ENCODE results near the genes RNF17 and CENPJ.

DNA sequence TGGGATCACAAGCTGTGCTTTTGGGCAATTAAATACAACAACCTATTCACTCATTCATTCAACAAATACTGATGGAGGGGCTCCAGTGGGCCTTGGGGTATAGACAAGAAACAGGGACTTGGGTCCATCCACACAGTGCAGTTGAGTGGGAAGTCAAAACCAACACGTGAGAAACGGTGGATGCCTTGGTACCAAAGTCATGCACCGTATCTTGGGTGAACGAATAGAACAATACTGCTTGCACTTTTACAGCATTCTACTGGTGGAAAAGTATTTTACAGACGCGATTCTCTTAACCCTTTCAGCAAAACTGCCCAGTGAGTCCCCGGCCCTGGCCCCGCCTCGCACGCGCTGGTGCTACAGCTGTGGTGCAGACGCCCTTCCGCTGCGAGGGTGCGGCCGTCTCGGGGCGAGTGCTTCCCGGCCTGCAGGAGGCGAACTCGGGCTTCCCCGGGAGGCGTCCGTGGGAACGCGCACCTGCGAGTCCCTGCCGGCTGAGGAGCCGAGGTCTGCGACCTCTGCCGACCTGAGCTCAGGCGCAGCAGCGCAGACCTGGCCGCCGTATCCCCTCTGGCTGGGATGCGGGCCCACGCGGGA, 8.3 kb downstream of the TNFRSF19 start:
- PRO-cap: unidirectional peak, plus-strand start at position 402 of the sequence

- PRO-cap: no peak
These were observed 38.5 kb downstream of the TNFRSF19 start for GRCh38 chr13:23608681-23609199.

DNA sequence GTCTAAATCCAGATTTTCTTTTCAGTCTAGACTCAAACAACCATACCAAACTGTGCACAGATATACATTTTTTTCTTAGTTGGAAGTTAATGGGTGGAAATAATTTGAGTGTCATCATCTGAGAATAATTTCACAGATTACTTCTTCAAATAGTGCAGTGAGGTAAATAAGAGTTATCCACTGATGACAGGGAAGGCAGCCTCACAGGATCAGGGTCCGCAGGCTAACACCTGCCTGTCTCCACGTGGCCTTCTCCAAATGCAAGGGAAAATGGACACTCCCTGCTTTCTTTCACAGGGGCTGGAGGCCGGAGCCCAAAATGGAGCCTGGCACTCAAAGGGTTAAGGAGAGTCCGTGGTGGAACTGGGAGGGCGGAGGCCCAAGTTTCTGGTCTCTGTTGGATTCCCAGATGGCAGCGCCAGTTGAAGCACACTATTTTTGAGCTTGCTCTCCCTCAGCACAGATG, 67.4 kb downstream of the TNFRSF19 start:
- PRO-cap: no peak

GRCh38 chr13:23714927-23715371, 144.7 kb downstream of the TNFRSF19 start:
- PRO-cap: no peak

GRCh38 chr13:23965227-23965786, 76.1 kb upstream of the MIPEP start:
- PRO-cap: no peak

DNA sequence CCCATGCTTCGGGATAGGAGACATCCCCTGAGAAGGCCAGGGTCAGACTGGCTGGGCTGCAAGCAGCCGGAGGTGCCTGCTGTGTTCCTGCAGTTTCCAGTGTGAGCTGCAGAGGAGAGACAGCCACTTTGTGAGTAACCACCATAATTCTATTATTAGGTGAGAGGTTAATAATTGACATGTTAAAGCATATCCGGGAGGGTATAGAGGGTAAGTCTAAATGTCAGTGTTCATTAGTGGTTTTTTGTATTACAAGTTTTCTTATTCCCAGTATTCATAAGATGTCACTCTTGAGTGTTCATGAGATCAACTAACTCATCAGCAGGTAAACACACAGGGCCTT, 116.8 kb upstream of the MIPEP start:
- PRO-cap: no peak

GRCh38 chr13:24050140-24050593, 110.4 kb upstream of the SPATA13 start:
- PRO-cap: no peak

- PRO-cap: no peak
These were observed 8.6 kb downstream of the SPATA13 start for GRCh38 chr13:24168866-24169807.

- PRO-cap: no peak
These were observed 23.9 kb downstream of the SPATA13 start for GRCh38 chr13:24184415-24184842.

DNA sequence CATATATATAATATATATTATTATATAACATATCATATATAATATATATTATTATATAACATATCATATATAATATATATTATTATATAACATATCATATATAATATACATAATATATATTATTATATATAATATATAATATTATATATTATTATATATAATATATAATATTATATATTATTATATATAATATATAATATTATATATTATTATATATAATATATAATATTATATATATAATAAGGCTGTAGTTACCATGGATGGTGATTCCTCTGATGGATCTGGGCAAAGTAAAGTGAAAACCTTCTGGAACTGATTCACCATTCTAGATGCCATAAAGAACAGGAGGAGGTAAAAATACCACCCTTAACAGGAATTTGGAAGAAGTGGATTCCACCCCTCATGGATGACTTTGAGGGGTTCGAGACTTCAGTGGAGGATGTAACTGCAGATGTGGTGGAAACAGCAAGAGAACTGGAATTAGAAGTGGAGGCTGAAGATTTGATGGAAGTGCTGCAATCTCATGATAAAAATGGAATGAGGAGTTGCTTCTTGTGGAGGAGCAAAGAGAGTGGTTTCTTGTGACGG, 29.7 kb downstream of the SPATA13 start:
- PRO-cap: no peak

DNA sequence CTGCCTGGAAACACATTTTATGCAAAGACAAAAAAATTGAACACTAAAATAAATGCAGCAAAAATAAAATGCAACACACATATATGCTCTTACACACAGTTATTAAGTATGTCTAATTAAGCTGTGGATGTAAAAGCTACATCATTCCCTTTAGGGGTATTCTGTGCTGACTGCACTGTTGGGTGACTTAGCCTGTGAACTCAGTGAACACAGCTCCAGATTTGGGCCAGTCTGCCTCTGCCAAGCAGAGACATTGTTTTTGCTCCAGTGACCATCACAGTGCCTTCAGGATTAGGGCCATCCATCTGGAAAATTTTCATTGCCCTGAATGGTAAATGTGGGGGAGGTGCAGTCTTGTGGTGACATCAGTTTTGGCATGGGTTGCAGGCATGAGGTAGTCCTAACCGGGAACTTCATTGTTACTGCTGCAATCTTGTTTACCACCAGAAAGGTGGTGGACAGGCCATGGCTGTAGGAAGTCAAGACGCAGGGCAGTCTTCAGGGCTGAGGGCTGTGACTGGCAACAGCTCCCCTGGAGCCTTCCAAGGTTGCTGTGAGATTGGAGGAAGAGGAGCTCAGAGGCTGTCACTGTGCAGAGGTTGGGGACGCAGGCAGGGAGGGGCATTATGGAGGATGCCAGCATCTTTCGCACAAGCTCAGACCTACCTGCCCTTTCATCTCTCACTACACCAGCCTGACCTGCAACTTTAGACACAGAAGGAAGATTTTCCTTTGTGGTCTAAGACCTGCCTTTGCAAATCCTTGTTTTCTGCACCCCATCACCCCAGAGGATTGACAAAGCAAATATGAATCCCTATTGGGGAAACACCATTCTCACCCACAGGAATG, 55.2 kb downstream of the SPATA13 start:
- PRO-cap: bidirectional peak, plus-strand start at position 446 of the sequence, minus-strand start at position 289 of the sequence

DNA sequence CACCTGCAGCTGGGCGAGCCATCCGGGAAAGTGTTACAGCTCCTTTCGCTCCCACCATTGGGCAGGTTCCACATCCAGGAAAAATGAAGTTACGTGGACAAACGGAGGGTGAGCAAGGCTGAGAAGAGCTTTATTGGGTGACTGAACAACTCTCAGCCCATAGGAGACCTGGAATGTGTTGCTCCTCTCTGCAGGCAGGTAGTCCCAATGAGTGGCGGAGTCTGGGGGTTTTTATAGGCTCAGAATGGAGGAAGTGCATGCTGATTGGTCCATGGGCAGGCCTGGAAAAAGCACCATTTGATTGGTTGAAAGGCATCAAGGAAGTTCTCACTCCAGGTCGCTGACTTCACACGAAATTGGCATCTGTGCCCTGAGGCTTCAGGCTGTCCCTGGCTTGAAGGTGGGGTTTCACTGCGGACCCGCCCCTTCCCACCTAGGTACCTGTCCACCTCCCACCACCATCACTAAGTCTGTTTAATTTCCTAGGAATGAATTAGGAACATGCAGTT, 65.4 kb downstream of the SPATA13 start:
- PRO-cap: no peak

DNA sequence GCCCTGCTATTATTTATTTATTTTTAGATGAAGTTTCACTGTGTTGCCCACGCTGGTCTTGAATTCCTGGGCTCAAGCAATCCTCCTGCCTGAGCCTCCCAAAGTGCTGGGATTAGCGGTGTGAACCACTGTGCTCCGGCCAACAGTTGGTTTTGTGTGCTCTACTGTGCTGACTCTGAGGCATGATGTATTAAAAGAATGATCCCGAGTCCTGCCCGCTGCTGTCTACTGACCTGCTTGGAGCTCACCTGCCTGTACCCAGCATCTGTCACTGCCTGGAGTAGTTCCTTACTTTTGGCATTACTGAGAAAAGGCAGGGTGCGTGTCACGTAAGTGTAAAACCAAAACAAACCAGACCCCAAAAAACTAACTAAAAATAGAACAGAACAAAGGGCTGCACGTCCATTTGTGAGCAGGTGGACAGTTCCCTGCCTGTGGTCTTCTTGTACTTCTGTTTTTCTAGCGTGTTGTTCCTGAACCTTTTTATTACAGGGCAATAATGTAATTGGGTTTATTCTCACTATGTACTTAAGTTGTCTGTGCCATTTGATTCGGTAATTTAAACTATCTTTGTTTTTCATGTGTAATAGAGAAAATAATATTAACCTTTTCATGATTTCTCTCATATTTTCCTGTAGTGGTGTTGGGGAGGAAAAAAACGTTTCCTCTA, 63.5 kb upstream of the C1QTNF9 start:
- PRO-cap: no peak

- PRO-cap: no peak
These were observed 44.3 kb upstream of the C1QTNF9 start for GRCh38 chr13:24264966-24265545.

GRCh38 chr13:24271566-24272548, 37.5 kb upstream of the C1QTNF9 start:
- PRO-cap: bidirectional peak, plus-strand start at chr13:24272054, minus-strand start at chr13:24272056

GRCh38 chr13:24281468-24282071, 27.8 kb upstream of the C1QTNF9 start:
- PRO-cap: no peak

- PRO-cap: no peak
These were observed 19.6 kb upstream of the C1QTNF9 start for GRCh38 chr13:24289738-24290271.

GRCh38 chr13:24618308-24619138, 61.7 kb upstream of the ATP12A start:
- PRO-cap: no peak

DNA sequence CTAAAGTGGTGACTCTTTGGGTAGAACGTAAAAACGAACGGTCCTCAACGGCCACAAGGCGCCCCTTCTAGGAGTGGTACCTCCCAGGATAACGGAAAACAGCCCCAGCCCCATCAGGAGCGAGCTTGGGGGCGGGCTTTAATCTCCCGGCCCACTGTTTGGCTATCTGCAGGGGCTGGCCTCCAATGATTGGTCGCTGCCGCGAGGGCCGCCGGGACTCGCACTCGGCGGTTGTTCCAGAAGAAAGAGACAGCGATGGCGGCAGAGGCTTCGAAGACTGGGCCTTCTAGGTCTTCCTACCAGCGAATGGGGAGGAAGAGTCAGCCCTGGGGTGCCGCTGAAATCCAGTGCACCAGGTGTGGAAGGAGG, at the start of gene RNF17:
Gene RNF17, plus strand, starts transcription at position 221 of the 369 bp plus-strand sequence.
- PRO-cap: no peak

GRCh38 chr13:24922149-24923256, at the start of gene CENPJ:
TSS of gene CENPJ (minus strand) at chr13:24922861.
- PRO-cap: bidirectional peak, plus-strand start at chr13:24923029, minus-strand start at chr13:24922910

Data from cardiac septum (tissue), 1 donor.